Neuron (in vitro differentiated cells): ENCODE data around the genes ZNF131, HMGCS1, EMB and ITGA2.

DNA sequence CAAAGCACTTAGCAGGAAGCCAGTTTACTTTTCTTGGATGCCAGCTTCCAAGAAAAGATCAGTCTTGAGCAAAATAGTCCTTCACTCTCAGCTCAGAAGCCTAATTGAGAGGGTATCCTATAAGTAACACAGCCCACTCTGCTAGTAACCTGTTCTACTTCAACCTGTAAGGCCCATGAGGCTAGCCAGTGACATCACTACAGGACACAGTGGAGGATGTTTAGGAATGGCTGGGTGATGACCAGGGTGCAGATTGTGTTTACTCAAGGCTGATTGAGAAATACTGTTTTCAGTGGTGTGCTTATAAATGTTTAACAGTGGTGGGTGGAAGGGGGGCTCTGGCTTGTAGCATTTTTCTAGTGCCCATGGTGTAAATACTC lies 159.9 kb upstream of the CCDC152 start:
- PRO-cap, result no peak

GRCh38 chr5:42811027-42811738 lies 509 bp downstream of the SELENOP start:
- PRO-cap, result no peak

DNA sequence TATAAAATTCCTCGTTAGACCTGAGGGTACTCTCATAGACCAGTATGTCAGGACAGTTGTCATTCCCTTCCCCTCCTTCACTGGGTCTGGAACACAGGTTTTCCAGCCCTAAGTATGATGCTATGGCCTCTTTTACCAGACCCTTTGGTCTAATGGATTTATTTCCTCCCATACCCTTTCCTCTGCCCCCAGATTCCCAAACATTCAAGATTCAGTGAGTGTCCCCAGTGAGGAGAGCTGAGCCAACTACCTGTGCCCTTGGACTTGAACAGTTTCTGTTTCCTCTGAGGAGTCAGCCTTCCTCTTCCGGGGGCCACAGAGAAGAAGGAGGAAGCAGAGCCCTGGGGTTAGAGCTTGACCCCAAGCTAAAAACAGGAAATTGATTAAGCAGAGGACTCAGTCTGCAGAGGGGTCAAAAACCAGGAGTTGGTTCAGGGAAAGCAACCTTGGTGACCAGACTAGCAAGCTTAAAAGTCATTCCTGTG lies 64.0 kb upstream of the SELENOP start:
- PRO-cap, result no peak

- PRO-cap, result no peak
Observed at GRCh38 chr5:42881860-42882186, 70.1 kb upstream of the SELENOP start.

- PRO-cap, result no peak
Observed at GRCh38 chr5:42908605-42908912, 96.9 kb upstream of the SELENOP start.

DNA sequence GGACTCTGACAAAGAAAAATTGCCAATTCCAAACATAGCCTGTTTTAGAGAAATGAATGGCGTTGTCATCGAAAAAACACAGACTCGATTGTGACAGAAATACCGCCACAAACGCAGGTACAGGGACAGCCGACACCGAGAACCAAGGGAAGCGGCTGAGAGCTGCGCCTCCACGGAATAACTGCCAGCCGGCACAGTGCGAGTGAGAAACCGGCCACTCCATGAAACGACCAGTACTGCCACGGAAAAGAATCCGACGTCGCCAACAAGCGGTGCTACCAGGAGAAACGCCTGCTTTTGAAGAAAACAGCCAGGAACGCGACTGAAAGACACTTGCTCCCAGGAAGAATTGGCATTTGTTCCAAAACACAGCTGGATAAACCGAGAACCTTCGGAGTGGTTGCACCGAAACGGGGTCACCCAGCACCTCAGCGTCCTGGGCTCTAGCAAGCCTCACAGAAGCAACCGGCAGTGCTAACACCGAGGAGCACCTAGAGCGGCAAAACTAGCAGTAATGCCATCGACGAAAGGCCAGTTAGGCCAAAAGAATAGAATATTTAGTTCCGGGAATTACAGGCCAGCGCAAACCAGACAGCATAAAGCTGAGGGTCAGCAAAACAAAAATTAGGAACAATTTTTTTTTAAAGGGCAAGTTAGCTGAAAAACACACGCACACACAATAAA lies 2.9 kb downstream of the ANXA2R start:
- PRO-cap, result no peak

DNA sequence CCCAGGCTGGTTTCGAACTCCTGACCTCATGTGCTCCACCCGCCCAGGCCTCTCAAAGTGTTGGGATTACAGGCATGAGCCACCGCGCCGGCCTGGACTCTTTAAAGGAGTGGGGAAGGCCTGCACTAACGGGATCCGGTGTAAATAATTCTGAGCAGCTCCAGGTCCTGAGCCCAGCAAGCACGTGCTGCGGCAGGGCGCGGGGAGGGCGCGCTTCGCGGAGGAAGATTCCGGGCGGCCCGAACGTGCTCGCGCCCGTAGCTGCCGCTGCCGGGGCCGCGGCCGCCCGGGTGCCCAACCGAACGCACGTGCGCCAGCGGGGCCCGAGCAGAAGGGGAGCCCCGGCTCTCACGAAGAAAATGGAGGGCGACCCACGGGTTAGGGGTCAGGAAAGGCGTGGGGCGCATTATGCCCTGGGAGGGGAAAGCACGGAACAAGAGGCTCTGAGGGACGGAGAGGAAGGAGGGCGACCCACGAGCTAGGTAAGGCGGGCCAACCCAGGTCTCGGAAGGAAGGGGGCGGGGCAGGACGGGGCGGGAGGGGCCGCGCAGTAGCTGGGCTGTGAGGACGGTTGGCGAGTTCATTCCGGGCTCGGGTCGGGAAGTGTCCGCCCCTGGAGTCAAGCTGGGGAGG lies at the start of gene ZNF131:
Gene ZNF131, plus strand, starts transcription at position 273 of the 633 bp plus-strand sequence.
- PRO-cap, result bidirectional peak, plus-strand start at position 297 of the sequence, minus-strand start at position 152 of the sequence; bidirectional peak, plus-strand start at position 583 of the sequence, minus-strand start at position 445 of the sequence

DNA sequence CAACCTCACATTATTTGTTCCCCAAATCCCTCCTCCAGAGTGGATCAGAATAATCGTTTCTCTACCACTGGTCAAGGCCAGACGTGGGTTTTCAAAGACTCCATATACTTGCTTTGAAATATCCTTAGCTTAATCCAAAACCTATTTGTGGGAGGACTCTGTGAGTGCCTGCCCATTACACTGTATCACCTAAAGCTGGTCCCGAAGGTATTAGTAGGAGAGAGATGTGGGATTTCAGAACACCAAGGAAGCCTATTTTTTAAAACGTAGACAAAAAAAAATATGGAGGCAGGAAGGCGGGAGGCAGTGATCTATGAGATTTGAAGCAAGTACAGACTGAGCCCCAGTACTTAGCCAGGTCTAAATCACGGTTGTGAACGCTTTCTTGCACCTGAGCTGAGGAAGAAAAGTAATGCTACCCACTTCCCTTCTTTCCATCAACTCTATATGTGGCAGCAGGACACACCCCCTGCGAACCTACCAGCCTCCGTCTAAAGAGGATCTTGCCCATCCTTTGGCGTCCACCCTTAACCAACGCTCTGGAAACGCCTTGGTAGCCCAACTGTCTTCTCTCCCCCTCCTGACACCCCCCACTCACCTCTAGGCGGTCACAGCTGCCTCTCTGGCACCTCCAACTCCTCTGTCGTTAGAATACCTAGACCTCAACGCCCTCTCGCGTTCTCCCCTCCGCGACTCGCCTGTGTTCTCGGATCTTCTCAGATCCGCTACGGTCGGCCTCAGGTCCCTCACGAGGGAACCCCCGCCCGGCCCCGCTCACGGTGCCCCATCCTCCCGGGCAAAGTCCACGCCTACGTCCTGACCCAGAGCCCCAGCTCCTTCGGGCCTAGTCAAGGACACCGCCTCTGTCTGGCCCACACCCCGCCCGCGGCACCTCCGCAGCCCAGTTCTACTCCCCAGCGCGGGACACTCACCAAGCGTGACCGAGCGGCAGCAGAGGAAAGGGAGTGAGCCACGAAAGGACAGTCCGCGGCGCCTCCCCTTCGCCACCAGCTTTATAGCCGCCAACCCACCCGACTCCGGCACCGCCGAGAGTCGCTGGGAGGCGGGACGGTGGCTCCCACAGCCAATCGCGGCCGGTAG lies at the start of gene HMGCS1:
Gene HMGCS1, minus strand, starts transcription at position 989 of the 1,101 bp plus-strand sequence.
- PRO-cap, result bidirectional peak, plus-strand start outside the sequence, minus-strand start at position 989 of the sequence

DNA sequence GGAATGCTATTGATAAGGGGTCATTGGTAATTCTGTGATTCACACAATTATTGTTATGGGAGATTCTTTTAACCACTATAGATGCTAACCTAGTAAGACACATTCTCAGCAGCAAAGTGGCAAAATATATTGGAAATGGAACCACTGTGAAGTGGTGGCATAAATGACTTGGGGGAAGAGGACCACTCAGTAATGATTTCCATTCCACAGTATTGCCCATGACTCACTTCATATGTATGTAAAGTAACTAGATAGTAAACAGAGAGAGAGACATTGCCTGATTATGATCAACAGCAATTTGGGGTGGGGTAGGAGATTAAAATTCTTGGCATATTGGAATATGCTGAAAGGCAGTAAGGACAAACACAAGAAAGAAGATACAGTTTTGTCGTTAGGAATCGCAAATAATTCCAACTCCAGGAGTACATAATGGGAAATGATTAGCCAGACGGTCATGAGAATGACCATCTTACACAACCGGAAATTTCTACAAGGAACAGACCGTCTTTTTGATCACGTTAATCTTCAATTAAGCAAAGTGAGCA lies 1.5 kb upstream of the HMGCS1 start:
- PRO-cap, result no peak

- PRO-cap, result no peak
Observed at GRCh38 chr5:43497563-43498280, 14.1 kb upstream of the TMEM267 start.

GRCh38 chr5:44385552-44385949 lies 3.7 kb downstream of the FGF10 start:
- PRO-cap, result no peak

- PRO-cap, result bidirectional peak, plus-strand start at chr5:50441158, minus-strand start at chr5:50441126; bidirectional peak, plus-strand start at chr5:50441458, minus-strand start at chr5:50441385
Observed at GRCh38 chr5:50440971-50442024, at the start of gene EMB. TSS of gene EMB (minus strand) at chr5:50441288.

GRCh38 chr5:50710998-50711601 lies 44.7 kb downstream of the PARP8 start:
- PRO-cap, result no peak

- PRO-cap, result bidirectional peak, plus-strand start at chr5:51378699, minus-strand start at chr5:51378499; bidirectional peak, plus-strand start at chr5:51378835, minus-strand start at chr5:51378845; bidirectional peak, plus-strand start at chr5:51379065, minus-strand start at chr5:51378922; bidirectional peak, plus-strand start at chr5:51379295, minus-strand start at chr5:51379254
Observed at GRCh38 chr5:51378419-51379659, 4.4 kb upstream of the ISL1 start.

DNA sequence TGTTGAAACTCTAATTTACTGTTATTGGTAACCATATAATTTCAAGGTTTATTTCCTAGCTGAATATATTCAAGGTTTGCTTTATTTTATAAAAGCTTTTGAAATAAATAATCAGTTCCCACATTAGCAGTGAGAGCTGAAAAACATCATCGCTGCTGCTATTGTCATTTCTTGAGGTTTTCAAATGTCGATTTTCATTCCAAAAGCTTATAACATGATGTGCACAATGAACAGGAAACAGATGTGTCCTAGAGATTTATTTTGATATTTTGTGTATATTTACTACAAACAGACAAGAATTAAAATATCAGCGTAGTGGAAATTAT lies 10.6 kb upstream of the ITGA1 start:
- PRO-cap, result no peak

- PRO-cap, result no peak
Observed at GRCh38 chr5:52801270-52801870, 13.7 kb downstream of the ITGA1 start.

- PRO-cap, result no peak
Observed at GRCh38 chr5:52922299-52922985, 66.7 kb upstream of the ITGA2 start.

DNA sequence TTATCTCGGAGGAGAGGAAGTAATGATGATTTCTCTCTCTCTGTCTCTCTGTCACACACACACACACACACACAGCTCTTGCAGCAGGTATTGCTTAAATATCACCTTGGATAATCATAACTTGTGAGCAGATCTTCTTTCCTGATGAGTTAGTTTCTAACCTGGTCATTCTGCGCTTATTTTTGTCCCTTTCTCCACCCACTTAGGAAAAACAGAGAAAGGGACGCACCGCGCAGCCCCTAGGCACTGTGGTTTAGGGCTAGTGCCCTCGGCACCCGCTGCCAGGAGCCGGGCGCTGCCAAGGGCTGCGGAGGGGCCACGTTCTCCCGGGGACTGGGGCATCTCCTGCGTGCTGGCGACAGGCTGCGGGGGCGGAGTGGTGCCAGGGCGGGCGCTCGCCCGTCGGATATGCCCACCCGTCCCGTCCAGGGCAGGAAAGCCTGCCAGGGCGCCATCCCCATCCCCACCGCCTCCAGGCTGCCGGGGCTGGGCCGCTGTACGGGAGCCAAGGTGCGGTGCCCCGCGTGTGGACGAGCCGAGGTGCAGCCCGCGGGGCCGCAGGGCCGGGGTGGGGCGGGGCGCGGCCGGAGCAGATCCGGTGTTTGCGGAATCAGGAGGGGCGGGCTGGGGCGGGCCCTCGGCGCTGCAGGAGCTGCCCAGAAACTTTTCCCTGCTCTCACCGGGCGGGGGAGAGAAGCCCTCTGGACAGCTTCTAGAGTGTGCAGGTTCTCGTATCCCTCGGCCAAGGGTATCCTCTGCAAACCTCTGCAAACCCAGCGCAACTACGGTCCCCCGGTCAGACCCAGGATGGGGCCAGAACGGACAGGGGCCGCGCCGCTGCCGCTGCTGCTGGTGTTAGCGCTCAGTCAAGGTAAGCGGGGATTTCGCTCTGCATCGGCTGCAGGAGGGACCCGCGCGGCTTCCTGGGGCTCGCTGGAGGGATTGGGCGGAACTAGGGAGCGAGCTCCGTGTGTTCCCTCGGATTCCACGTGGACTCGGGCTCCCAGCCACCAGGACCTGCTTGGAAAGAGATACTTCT lies at the start of gene ITGA2:
Gene ITGA2, plus strand, starts transcription at position 691 of the 1,039 bp plus-strand sequence.
- PRO-cap, result no peak

- PRO-cap, result no peak
Observed at GRCh38 chr5:53036055-53036411, 46.9 kb downstream of the ITGA2 start.

- PRO-cap, result no peak
Observed at GRCh38 chr5:53167918-53168407, 58.4 kb upstream of the MOCS2 start.